ENCODE measurements around the gene HHIPL2.

- RRBS, result no CpG with 5 or more reads among the region's 1 CpG
Measured at GRCh38 chr1:219488149-219488593, 124.7 kb downstream of the ZC3H11B start.

DNA sequence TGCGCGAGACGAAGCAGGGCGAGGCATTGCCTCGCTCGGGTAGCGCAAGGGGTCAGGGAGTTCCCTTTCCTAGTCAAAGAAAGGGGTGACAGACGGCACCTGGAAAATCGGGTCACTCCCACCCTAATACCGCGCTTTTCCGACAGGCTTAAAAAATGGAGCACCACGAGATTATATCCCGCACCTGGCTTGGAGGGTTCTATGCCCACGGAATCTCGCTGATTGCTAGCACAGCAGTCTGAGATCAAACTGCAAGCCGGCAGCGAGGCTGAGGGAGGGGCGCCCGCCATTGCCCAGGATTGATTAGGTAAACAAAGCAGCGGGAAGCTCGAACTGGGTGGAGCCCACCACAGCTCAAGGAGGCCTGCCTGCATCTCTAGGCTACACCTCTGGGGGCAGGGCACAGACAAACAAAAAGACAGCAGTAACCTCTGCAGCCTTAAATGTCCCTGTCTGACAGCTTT, 88.8 kb downstream of the SLC30A10 start:
- RRBS, result no CpG with 5 or more reads among the region's 22 CpGs

- RRBS, result no CpG with 5 or more reads among the region's 3 CpGs
Measured at GRCh38 chr1:219996880-219997485, 49.3 kb downstream of the EPRS1 start.

GRCh38 chr1:220017081-220017450, 29.2 kb downstream of the EPRS1 start:
- RRBS, result no CpG with 5 or more reads among the region's 4 CpGs

GRCh38 chr1:220019858-220020251, 26.4 kb downstream of the EPRS1 start:
- RRBS, result no CpG with 5 or more reads among the region's 2 CpGs

DNA sequence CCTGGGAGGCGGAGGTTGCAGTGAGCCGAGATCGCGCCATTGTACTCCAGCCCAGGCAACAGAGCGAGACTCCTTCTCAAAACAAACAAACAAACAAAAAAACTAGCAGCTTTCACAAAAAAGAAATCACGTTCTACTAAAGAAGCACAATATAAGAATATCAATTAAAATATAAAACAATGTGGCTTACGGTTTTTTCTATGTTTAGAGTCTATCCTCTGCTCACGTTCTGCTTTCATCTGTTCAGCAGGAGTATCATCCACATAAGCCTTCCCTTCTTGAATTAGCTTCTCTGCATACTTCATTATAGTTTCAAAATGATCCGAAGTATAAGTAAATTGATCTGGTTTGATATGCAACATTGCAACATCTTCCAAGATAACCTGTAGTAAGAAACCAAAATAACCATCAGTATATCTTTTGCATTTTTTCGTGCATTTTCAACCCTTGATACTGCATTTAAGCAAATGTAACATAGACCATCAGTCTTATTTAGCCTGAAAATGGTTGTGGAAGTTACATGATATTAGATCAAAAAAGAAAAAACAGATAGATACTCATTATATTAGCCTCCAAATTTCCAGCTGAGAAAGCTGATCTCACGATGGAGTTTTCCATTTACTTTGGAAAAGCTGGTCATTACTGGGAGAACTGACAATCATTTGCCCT, 22.1 kb downstream of the EPRS1 start:
- RRBS, result no CpG with 5 or more reads among the region's 11 CpGs

DNA sequence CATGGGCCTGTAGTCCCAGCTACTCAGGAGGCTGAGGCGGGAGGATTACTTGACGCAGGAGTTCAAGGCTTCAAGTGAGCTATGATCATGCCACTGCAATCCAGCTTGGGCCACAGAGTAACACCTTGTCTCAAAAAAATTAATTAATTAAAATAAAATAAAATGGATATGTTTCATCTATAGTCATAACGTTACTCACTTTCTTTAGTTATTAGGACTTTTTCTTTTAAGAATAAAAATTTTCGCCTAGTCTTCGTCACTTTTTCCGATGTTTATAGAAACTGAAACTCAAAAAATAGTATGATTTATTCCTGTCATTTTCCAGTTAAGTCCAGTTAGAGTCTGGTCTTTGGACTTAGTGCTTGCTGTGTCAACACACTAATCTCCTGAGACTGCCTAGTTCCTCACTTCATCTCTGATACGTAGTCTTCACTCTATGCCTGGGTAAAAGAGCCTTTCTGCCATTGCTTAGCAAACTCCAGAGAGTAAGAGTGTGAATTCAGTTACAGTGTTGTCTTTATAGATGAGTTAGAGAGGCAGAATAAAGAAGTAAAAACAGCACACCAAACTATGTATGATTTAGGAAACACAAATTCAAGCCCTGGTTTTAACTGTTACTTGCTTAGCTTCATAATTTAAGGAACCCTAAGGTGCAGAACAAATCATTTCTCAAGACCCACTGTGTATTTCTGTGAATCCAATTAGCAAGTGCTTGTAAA, 28.2 kb downstream of the IARS2 start:
- RRBS, result no CpG with 5 or more reads among the region's 7 CpGs

DNA sequence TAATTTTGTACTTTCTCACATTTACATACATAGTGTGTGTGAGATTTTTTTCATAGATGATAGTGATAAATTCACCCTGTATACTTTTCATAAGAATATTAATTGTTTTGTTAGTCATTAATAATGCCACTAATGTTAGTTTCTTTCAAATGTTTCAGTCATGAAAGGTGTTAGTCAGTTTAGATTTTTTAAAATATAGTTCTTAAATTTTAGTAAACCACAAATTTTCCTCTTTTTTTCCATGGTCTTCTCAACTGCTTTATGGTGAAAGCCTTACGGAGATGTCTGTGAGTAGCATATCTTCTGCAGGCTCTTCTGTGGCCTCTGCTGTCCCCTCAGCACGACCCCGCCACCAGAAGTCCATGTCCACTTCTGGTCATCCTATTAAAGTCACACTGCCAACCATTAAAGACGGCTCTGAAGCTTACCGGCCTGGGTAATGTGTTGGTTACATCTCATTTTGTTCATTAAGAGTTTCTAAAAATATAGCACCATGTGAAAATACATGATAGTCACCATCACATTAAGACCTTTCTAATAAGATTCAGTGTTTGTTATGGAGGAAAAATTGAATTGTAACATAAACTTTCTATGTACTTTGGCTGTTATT, 38.3 kb upstream of the C1orf115 start:
- RRBS, result no CpG with 5 or more reads among the region's 5 CpGs

- RRBS, result no CpG with 5 or more reads among the region's 14 CpGs
Measured at GRCh38 chr1:220818733-220819078, 32.0 kb downstream of the MTARC1 start.

GRCh38 chr1:220877161-220877887, 1.9 kb upstream of the HLX start:
- RRBS, result 16% methylated on average over 5 of the region's 48 CpGs

DNA sequence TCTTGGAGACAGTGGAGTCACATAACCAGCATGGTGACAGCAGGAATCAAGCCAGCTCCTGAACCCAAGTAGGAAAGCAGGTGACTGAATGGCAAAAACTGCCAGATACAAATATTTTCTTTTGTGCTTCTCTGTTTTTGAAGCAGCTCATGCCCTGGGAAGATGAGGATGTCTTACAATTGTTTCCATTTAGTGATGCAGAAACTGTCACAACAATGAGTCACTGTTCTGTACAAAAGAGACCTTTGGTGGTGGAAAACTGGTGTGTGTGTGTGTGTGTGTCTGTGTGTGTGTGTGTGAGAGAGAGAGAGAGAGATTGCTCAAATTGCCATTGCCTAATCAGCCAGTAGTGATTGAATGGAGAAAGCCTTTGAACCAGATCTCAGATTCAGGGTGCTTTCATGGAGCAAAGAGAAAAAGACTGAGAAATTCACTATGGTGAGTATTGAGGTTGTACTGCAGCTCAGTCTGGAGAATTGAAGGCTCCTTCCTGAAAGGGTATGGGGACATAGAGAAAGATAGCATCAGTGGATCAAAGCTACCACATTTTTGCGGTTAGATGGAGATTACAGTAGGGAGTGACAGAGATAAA, 406.7 kb downstream of the DUSP10 start:
- RRBS, result no CpG with 5 or more reads among the region's 1 CpG

GRCh38 chr1:221701126-221701459, 40.8 kb downstream of the DUSP10 start:
- RRBS, result no CpG with 5 or more reads among the region's 1 CpG

GRCh38 chr1:221829426-221830167, 87.7 kb upstream of the DUSP10 start:
- RRBS, result no CpG with 5 or more reads among the region's 5 CpGs

DNA sequence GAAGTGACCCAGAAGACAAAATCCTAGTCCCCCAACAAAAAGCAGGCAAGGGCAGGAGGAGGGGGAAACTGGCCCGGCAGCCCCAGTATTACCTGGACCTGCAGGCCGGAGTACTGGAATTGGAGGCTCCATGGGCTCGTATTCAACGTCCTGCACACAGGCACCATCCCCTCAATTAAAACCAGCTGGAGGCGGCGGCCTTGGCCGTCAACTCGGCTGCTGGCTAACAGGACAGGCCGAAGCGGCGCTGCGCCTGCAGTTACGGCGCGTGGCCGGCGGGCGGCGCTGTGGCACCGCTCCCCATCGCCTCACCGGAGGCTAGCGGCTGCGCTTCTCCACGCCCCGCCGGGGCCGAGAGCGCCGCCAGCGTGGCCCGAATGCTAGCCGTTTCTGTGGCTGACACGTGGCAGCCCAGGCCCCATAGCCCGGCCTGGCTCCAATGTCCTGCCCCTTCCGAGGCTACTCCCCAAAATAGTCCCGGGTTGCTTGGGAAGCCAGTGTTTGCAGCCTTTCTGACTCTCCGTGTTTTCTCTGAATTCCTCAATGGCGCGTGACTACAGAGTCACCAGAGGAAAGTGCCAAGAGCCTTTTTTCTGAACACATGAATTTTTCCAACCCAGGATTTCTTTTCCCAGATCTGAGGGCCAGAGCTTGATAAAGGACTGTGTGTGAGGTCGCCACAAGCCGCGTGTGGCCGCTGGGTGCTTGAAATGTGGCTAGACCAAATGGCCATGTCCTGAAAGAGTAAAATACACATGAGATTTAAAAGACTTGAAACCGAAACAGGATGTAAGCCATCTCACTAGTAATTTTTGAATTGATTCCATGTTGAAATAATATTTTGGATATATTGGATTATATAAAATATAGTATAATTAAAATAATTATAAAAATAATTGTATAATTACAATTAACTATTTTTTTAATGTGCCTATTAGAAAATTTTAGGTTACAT, 82.4 kb downstream of the HHIPL2 start:
- RRBS, result 1% methylated on average over 17 of the region's 45 CpGs

DNA sequence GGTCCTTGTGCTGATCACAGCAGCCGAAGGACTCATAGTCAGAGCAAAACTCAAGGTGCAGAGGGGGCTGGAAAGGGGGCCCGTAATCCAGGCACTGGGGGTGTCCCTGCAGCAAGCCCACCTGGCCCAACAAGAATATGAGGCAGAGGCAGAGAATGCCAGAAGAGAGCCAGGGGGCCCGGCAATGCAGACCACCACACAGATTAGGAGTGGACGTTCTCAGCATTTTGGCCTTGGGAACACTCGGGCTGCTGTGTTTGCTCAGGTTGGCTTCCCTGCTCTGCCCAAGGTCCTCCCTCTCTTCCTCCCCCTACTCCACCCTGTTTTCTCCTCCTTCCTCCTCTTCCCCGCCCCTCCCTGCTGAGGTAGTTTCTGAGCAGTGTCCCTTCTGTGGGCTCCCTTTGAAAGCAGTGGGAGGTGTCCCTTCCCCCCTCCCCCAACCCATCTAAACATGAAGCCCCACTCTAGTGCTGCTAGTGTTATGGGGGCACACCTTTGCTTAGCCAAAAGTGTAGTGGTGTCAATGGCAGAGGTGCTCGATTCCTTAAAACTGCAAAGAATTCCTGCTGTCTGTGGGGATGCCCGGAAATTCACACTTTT, at the start of gene HHIPL2:
HHIPL2 (minus strand) TSS at position 286 of the 600 bp plus-strand sequence.
- RRBS, result no CpG with 5 or more reads among the region's 8 CpGs

DNA sequence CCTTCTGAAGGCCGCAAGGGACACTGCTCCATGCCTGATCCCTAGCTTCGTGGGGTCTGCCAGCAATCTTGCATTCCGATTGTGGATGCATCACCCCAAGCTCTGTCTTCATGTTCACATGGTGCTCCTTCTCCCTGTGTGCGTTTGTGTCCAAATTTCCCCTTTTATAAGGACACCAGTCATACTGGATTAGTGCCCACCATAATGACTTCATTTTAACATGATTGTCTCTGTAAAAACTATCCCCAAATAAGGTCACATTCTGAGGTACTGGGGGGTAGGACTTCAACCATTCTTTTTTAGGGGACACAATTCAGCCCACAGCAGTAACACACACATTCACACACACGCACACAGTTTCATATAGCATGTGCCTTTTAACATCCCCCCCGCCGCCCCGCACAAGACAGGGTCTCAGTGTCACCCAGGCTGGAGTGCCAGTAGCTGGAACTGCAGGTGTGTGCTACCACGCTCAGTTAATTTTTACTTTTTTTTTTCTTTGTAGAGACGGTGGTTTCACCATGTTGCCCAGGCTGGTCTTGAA, 5.2 kb upstream of the HHIPL2 start:
- RRBS, result no CpG with 5 or more reads among the region's 10 CpGs

- RRBS, result no CpG with 5 or more reads among the region's 4 CpGs
Measured at GRCh38 chr1:222627925-222628774, 10.3 kb downstream of the MIA3 start.

- RRBS, result no CpG with 5 or more reads among the region's 2 CpGs
Measured at GRCh38 chr1:222739424-222739846, 2.4 kb downstream of the FAM177B start.

GRCh38 chr1:223006963-223007928, 135.8 kb downstream of the TLR5 start:
- RRBS, result no CpG with 5 or more reads among the region's 15 CpGs

GRCh38 chr1:223031404-223032134, 111.5 kb downstream of the TLR5 start:
- RRBS, result no CpG with 5 or more reads among the region's 12 CpGs

Measured in SK-N-MC (cell line).